Camera-type eye (tissue), 1 donor: ENCODE data around the gene DYNC1LI1.

- RAMPAGE, long total RNA = no peak
Measured at GRCh38 chr3:30644577-30645666, 38.5 kb downstream of the TGFBR2 start.

- RAMPAGE, long total RNA = no peak
Measured at GRCh38 chr3:30649615-30649907, 43.2 kb downstream of the TGFBR2 start.

- RAMPAGE, long total RNA = no peak
Measured at GRCh38 chr3:30658408-30659059, 52.1 kb downstream of the TGFBR2 start.

DNA sequence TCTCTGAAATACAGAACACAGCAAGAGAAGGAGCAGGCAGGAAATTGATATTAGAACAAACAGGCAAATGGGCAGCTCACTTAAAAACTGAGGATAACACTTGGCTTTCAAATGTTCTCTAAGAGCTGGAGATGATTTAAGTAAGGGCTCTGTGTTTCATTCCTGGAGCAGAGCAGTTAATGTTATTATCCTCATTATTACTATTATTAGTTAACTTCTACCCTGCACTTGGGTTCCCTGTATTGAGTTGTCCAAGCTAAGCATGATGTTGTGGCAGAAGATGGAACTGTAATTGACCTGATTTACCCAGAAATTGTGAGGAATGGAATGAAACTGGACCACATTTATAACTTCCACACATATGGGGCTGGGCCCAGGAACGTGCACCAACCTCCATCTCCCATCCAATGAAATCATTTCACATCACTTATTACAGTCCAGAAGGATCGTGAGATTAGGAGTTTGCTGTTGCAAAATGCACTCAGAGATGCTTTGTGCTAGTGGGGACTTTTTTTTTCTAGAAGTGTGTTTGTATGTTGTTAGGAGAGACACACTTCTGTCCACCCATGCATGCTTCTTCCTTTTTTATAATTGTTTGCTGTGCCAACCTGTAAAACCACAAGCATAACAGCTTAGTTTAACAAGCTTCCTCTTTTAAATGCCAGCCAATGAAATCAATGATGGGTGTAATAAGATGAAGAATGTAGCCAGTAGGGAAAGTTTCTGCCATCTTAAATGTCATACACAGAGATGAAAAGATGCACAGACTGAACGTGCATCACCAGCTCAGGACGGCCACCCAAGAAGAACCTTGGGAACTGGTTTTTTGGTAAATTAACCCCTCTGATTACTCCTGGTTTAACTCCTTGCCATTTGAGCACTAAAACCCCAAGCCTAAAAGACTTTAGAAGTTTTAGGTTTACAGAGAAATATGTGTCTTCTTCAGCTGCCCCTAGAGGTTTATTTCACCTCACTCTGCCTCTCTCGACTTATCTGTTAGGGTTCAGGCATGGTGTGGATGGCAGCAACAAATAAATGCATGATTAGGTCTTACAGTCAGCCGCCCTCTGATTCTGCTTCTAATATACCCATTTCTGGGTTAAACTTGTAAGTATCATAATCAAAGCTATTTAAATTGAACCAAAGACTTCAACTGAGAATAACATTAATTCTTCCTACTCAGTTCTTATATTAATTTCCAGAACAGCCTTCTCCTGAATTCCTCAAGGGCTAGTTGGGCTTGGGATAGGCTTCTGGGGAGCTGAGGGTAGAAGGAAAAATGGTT, 305.5 kb upstream of the STT3B start:
- RAMPAGE, long total RNA = no peak

DNA sequence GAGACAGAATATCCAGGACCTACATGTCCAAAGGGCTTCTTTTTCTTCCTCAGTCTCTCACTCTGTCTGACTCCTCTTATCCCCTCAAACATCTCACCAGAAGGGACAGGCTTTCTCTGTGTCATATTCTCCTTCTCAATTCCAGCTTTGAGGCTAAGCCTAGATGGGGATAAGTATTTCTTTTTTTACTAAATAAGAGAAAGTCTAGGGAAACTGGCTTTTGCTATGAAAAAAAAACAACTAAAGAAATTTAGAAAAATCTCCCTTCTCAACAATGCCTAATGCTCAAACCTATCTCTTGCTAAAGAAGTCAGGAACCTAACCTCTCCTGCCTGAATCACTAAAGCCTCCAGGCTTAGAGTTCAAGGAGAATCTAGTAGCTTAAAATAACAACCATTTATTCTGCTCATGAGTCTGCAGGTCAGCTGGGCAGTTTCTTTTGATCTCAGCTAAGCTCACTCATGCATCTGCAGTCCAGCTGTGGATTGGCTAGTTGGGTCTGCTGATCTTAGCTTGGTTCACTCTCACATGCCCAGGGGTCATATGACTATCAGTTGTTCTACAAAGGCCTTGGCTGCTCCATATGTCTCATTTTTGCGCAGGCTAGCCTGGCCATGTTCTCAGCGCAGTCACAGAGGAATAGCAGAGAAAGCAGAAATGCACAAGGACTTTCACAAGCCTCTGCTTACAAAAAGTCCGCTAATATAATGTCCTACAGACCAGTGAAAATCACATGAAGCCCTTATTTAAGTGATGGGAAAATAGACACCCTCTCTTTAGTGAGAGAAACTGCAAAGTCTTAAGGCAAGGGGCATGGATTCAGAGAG, 109.3 kb upstream of the STT3B start:
- RAMPAGE, long total RNA = no peak

DNA sequence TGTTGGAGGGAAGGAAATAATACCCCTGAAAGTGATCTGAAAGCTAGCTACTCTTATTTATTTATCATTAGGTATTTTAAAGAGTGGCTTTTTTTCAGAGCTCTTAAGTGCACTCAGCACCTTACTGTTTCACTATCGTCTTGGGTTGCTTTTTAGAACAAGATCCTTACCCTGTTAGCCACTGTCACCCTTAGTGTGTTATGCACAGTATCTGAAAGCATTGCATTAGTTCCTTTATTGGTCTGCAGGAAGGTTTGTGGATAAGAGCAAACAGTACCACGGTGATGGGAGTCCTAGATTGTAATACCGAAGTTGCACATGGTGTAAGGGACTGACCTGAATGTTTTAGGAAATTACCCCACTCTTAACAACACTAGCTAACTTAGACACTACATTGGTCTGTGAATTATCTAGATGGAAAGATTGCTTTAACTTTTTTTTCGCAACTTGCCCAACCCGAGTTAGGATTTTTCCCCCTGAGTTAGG, 1.2 kb downstream of the STT3B start:
- RAMPAGE, long total RNA = no peak

DNA sequence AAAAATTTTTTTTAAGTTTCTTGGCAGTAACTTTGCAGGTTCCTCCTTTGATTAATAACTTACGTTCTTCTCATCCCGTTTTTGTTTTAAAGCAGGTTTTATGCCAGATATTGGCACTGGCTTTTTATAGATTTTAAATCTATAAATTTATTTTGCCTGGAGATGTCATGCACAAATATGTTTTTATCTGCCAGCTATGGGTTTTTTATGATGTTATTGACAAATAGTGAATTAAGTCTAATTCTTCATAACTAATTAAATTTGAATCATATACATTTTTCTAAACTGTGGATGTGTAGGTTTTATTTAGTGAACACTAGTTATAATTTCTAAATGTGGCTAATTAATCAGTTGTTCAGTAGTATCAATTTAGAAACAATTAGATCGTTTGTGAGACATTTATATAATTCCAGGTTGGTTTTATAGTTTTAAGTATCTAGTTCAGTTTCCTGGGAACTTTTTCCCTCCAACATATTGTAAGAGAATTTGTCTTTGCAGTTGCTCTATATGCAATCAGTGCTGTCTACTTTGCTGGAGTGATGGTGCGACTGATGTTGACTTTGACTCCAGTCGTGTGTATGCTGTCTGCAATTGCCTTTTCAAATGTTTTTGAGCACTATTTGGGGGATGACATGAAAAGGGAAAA, 89.0 kb downstream of the STT3B start:
- RAMPAGE, long total RNA = no peak

- RAMPAGE, long total RNA = no peak
Measured at GRCh38 chr3:31946514-31947303, 34.4 kb downstream of the OSBPL10 start.

DNA sequence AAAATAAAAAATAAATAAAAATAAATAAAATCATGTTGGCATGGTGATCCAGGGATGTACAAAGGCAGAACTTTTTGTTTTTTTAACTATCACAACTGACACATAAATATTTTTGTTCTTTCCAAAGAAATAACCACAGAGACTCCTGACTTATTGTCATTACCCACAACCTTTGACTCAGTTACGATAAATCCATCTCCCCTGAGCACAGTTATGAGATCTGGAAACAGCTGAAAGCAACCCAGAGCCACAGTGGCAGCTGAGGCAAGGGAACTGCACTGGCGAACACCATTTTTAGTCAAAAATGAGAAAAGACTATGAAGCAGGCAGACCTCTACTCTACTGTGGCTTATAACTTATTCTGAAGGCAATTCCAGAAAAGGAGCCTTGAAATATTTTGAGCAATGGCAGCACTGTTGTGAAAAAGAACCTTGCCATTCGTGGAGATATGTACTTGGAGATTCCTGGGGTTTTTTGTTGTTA, 23.9 kb downstream of the OSBPL10 start:
- RAMPAGE, long total RNA = no peak

DNA sequence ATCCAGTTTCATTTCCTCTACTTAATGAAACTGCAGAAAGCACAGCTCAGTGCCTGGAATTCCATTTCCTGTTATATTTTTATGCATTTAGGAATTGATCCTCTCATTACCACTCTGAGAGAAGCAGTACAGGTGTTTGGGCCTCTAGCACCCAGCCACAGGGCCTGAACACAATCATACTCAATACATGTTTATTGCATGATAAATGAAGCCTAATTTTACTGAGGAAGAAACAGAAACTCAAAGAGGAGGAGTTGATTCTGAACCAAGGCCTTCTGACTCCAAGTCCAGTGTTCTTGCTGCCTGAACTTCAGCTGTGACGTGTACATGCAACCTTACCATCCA, 4.5 kb downstream of the ZNF860 start:
- RAMPAGE, long total RNA = no peak

- RAMPAGE, long total RNA = no peak
Measured at GRCh38 chr3:32077059-32077915, 29.1 kb upstream of the GPD1L start.

GRCh38 chr3:32158790-32159357, 52.5 kb downstream of the GPD1L start:
- RAMPAGE, long total RNA = no peak

DNA sequence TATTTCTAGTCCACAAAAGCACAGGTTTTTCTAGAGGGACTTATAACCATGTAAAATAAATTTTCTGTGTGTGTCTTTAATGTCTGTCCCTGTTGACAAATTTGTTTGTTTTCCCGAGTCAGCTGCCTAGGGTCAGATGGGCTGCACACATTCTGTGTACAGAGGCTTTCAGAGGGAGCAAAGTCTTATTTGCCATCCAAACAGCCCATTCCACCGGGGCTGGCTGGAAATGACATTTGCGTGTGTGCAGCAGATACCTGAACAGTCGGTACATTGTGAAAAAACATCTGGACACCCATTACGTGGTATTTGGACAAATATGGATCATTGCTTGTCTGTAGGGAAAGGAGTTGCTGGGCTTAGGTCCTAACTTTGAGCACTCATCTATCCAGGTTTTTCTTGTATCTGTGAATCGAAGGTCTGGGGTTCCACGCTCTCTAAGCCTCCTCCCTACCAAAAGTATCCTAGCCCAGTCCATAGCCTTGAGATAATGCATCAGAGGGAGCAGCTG, 22.3 kb upstream of the CMTM8 start:
- RAMPAGE, long total RNA = no peak

DNA sequence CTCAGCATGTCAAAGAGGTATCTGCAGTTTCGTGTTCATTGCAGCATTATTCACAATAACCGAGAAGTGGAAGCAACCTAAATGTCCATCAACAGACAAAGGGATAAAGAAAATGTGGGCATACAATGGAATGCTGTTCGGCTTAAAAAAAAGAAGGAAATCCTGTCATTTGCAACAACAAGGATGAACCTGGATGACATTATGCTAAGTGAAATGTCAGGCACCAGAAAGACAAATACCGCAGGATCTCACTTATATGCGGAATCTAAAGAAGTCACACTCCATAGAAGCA, 11.6 kb upstream of the CMTM7 start:
- RAMPAGE, long total RNA = no peak

GRCh38 chr3:32384955-32385371, 6.7 kb upstream of the CMTM7 start:
- RAMPAGE, long total RNA = no peak

- RAMPAGE, long total RNA = no peak
Measured at GRCh38 chr3:32401097-32402287, 9.8 kb downstream of the CMTM7 start.

GRCh38 chr3:32414534-32414990, 22.9 kb downstream of the CMTM7 start:
- RAMPAGE, long total RNA = no peak

DNA sequence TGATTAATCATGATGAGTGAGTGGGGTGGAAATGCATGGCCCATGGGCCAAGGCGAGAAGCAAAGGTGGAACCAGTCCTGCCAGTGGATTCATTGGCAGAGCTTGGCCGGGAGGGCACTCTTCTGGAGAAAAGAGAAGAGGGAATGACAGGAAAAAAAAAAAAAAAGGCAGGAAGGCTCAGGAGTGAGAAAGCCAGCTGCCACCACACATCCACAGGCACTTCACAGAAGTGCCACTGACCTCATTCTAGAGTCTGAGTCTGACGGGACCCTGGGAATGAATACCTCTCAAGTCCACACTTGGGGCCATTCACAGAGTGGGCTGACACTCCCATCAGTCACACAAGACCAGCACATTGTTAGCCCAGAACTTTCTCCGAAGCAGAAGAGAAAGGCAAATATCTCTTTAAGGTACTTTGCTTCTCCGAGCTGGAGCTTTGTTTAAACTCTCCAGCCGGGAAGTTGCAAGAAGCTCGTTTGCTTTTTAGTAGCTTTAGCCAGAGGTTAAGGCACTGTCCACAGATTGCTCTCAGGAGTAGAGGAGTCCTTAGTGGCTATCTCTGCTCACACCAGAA, 53.9 kb downstream of the CMTM6 start:
- RAMPAGE, long total RNA = no peak

- RAMPAGE, long total RNA = start-site peak on the minus strand at chr3:32570776-32570844, 1,063 reads
Measured at GRCh38 chr3:32570452-32571538, at the start of gene DYNC1LI1. TSS of gene DYNC1LI1 (minus strand) at chr3:32570858.

DNA sequence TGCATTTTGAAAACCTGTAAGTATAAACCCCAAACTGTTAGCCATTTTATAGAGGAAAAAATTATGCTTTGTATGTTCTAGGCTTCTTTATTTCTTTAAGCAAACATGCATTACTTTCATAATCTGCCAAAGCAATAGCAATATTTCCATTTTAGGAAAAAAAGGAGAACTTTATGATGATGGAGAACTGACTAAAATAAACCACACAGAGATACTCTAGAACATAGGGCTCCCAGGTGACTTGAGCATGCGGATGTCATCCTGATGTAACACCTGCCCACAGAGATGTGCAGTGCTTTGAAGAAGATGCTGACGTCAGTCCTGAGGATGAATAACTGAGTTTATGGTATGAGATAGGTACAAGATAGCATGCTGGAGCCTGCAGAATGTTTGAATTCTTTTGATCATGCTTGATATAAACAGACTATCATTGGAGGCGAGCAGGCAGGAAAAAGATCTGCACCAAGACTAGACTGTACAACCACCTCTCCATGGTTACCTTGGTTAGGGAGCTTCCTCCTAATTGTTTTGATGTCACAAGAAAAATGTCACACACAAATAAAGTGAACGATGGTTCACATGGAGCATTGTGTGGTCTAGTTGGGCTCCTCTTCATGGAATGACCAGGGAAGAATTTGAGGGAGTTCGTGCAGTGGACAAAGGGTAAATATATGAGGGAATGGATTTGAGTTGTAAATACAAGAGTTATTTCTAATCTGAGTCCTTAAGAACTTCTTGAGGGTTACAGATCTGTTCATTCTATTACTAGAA, 12.5 kb downstream of the CCR4 start:
- RAMPAGE, long total RNA = no peak